ENCODE measurements around the genes PRR18 and SFT2D1.

DNA sequence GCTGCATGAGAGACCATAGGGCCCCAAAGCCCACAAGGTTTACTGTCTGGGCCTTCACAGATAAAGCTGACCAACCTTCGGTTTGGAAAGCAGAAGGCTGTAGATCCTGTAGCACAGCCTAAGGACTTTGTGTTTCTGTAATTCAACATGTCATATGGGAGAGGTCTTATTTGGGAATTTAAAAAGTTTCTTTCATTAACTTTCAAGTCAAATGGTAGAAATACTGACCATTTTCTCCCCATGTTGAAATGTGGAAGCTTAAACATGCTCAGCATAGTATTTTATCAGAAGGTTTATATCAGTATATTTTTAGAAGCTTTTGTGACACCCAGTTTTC, 362.9 kb downstream of the QKI start:
- RAMPAGE, total RNA, result no peak

DNA sequence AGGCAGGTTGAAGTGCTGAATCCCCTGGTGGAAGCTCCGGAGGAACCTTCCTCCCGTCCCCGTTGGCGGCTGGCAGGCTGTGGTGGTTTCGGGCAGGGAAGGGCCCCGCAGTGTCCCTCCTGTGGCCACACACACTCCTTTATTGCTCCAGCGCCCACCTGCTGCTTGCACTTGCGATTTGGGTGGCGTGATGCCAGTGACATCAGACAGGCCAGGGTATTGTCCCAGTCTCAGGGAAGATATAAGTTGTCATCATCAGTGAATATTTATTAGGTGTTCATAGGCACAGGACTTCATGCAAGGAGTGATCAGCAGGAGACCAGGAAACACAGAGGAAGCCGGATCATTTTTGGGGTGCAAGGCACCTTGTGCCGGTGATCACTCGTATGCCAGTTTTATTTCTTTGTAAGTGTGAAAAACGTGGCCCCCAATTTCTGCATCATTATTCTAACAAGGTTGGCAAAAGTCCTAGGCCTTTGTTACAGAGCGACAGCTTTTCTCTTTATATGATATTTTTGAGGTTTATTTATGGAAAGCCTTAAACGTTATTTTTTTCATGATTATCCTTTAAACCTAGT, 530.5 kb downstream of the QKI start:
- RAMPAGE, total RNA, result no peak

- RAMPAGE, total RNA, result no peak
These were observed 532.0 kb downstream of the QKI start for GRCh38 chr6:163946457-163946999.

DNA sequence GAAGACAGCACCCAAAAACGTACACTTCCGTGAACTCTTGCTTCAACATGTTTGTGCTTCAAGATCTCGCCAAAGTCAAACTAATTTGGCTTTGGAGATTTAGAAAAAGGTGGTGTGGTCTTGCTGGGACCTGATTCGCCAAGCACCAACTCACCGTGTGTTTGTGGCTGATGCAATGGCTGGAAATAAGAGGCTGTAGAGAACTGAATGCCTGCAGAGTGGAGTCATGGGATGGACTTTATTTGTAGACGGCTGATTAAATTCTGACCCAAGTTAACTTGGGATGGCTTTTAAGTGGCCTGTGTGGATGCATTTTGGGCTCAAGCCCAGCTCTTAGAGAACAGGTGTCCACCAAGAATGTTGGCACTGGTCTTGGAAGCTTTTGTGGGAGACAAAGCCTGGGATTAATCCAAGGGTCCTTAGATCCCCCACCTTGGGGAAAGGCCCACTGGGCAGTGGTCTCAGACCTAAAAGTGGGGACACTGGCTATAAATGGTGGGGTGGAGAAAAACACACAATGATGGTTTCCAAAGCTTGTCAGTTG, 693.1 kb downstream of the QKI start:
- RAMPAGE, total RNA, result no peak

- RAMPAGE, total RNA, result no peak
These were observed 693.6 kb downstream of the QKI start for GRCh38 chr6:164108103-164108612.

- RAMPAGE, total RNA, result no peak
These were observed 913.1 kb downstream of the C6orf118 start for GRCh38 chr6:164396211-164396745.

GRCh38 chr6:164507924-164508388, 801.4 kb downstream of the C6orf118 start:
- RAMPAGE, total RNA, result no peak

DNA sequence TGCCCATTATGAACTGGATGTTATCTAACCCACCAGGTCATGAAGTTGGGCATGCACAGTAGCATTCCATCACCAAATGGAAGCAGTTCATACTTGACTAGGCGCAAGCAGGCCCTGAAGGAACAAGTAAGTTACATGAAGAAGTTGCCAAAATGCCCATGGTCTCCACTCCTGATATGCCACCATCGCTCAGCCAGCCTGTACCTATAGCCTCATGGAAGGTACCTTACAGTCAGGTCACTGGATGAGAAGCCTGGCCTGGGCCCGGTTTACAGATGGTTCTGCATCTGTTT, 432.6 kb downstream of the C6orf118 start:
- RAMPAGE, total RNA, result no peak

DNA sequence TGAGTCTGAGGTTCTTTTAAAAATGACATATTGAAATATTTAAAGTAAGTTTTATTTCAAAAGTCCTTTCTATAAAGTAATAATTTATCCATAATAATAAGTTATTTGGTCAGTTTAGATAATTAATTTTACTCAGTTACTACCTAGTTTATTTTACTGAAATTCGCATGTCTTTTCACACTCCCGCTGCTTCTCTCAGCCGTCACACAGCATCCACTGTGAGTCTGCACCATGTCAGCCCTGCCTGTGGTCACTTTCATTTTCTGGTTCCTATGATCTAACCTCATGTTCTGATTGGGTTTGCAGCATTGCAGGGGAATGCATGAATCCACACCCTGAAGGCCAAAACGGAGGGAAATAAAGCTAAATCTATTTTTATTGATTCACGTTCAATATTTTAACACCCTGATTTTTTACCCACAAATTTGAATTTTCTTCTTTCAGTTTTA, 47.4 kb downstream of the PDE10A start:
- RAMPAGE, total RNA, result no peak

- RAMPAGE, total RNA, result no peak
These were observed 14.1 kb downstream of the PDE10A start for GRCh38 chr6:165648907-165649435.

DNA sequence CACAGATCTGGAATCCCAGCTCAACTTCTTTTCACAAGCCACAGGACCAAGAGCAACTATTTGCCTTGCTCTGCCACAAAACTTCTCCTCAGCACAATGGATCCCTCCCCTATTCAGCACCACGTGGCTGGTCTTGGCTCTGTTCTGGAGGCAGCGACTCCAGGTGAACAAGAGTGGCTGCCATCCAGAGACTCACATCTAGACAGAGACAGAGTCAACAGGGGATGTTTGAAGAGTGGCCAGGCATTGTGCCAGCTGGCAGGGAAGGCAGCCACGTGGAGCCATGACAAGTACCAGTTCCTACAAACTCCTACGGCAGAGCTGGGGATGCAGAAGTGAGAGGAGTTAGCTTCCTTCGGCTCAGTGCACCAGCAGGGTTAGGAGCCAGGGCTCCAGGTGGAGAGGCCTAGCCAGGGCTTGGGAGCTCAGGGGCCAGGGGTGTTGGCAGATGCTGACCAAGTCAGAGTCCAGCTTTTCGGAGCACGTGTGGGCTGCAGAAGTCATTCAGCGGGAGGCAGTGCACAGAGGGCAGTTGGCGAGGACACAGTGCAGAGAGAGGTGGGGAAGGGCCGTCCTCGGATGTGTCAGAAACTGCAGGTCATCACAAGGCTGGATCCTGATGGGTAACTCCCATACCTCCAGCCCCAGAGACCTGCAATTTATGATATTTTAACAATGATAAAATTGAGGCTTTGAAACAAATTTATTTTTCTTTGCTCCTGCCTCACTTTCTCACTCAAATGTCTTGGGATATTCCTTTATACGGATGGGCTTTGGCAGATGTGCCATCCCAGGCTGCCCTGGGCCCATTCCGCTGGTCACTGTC, 171.7 kb upstream of the PDE10A start:
- RAMPAGE, total RNA, result no peak

DNA sequence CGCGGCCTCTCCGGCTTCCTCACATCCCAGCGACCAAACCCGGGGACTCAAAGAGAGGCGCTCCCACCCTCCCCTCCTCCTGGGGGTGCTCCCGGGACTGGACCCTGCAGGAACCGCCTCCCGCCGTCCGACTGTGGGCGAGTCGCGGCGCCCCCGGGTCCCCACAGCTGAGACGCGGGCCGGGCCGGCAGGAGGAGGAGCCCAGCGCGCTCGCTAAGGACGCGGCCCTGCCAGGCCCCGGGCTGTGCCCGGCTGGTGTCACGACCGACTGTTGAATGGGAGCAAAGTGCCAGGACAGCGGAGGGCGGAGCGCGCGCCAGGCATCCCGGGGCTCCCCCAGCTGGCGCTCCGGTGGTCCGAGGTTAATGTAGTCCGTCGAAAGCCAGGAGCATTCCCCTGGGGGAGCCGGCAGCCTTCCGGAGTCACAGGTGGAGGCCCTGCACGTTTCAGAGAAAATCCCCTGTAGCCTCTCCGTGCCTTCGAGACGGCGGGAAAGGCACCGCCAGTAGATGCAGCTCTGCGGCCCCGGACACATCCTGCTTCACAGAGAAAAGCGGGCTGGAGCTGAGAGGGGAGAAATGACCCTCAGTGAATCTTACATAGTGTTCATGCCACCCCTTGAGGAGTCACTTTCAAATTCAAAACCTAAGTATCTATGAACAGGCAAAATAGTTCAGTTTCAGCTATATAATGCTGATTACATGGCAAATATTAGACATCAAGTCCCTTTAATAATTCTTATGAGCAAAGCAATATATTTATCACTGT, at the start of gene PRR18:
Gene PRR18, minus strand, starts transcription at position 133 of the 768 bp plus-strand sequence.
- RAMPAGE, total RNA, result no peak

- RAMPAGE, total RNA, result no peak
These were observed 195 bp downstream of the SFT2D1 start for GRCh38 chr6:166342264-166342436.

- RAMPAGE, total RNA, result start-site peak on the minus strand at chr6:166342521-166342564, 57 and 58 reads in 2 replicates
These were observed at the start of gene SFT2D1 for GRCh38 chr6:166342437-166343576. SFT2D1 (minus strand) TSS chr6:166342545.

- RAMPAGE, total RNA, result no peak
These were observed 11.3 kb upstream of the MPC1 start for GRCh38 chr6:166393971-166394467.

- RAMPAGE, total RNA, result no peak
These were observed 98.5 kb downstream of the RAMACL start for GRCh38 chr6:166487981-166488428.

DNA sequence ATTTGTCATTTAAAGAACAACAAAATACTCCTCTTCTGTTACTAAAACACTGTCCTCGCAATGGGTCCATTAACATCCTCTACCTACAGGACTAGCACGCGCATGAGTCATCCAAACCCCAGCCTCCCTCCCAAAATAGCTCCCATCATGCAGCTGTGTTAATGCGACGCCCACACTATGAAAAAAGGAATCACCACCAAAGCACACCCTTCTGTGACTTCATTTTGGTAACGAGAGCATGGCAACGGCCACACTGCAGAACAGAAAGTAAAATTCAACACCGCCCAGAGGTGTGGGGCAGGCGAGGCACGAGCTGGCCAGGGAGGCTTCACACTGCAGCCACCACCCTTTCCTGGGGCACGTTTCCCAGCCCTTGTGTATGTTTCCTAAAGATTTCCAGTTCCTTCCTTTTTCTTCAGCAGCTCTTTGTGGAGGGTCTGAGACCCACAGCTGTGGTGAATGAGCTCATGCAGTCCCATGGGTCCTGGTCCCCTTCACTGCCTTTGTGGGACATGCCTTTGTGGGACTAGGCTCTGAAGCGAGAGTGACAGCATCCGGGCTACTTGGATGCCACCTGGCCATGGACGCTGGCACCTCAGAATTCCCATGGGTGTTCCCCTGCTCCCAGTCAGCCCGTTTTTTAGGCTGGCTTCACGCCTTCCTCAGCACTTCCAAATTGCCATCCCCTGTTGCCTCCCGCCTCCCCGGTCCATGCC, 45.4 kb downstream of the RAMACL start:
- RAMPAGE, total RNA, result no peak

GRCh38 chr6:166561312-166562373, 24.8 kb downstream of the RAMACL start:
- RAMPAGE, total RNA, result no peak

DNA sequence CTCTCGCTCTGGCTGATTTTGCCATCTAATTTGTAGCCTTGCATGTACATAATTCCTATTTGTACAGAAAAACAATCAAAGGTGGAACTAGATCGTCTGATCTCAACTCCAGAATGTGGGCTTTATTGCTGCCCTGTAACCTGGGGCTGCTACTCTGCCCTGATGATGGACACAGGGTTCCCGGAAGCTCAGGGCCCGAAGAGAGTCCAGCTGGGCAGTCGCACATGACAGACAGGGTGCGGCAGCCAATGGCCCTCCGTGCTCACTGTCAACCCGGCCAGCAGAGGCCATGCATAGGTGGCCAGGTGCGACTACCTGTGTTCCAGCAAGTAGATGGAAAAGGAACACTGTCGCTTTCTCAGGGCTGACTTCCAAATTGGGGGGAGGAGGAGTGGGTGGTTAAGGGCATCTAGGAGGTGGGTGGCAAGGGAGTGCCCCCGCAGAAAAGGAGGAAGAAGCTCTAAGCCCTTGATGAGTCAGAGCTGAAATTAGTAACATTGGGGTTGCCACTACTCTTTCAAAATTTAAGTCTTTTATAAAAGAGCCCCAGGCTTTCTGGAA, 2.2 kb upstream of the RAMACL start:
- RAMPAGE, total RNA, result no peak

- RAMPAGE, total RNA, result no peak
These were observed 12.1 kb upstream of the RAMACL start for GRCh38 chr6:166598409-166599236.